Pulmonary artery (tissue), 1 donor: ENCODE measurements around a stretch of chr4.

- PRO-cap = no peak
Measured at GRCh38 chr4:140057791-140058267, 96.2 kb downstream of the MAML3 start.

GRCh38 chr4:140085008-140086104 is 68.6 kb downstream of the MAML3 start:
- PRO-cap = no peak

DNA sequence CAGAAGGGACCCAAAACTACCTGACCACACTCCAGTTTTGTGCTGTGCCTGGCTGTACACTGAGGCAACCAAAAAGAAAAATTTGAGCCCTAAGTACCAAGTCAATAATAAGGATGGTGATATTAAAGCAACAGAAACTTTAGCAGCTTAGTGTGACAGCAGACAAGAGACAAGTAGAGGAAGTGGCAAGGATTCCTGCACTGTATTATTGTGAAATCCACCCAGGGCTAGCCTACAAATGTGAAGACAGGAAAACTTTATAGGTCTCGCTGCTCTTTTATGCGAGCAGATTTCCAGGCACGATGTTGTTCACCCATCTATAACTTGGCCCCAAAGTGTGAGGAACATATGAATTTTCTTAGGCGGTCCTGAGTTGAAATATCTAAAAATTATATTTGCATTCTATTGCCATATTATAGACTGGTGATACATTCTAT is 61.2 kb downstream of the MAML3 start:
- PRO-cap = no peak

GRCh38 chr4:140096511-140096825 is 57.5 kb downstream of the MAML3 start:
- PRO-cap = no peak

- PRO-cap = no peak
Measured at GRCh38 chr4:140151432-140151722, 2.6 kb downstream of the MAML3 start.

- PRO-cap = no peak
Measured at GRCh38 chr4:140239214-140239836, 85.3 kb upstream of the MAML3 start.

DNA sequence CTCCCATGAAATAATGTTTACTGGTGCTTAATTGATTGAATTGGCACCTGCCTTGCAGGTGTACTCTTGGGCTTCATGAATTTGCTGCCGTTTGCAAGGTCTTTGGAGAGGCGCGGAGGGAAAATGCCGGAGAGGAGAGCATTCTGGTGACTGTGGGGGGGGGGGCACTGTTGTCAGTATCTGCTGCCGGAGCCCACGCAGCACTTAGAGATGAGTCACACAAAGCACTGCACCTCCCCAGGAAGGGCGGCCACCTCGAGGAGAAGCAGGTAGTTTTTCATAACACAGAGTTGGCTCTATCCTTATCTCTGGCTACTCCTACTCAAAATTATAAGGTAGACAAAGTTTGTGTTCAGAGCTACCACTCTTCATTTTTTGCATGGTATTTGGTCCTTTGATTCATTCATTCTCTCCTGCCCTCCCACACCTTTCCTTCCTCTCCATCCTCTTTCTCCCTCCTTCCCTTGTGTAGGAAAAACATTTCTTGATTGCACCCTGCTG is 76.3 kb upstream of the SCOC start:
- PRO-cap = no peak

DNA sequence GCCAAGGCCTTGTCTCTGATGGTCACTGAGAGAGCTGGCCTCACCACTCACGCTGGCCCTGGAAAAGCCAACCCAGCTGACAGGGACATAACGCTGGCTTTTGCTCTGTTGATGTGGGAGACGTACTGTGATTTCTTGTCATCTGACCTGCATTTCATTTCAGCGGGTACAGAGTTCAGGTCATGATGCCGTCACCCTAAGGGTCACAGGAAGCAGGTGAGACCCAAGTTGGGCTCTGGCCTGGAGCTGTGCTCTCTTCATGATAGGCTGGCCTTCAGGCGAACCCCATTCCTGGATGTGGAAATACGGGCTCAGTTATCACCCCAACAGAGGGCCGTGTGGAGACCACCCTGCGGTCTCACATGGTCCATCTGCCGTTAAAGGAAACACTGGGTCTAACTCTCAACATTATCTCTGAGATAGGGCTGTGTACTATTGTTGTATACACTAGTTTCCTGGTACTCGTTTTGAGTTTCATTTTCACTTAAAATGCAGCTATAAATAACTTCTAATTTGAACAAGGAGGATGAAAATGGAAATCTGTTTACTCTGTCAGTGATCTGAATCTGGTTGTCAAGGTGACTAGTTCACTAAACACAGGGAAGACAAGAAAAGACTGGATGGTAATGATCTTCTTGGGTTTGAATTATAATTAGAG is 89.2 kb downstream of the TBC1D9 start:
- PRO-cap = no peak

DNA sequence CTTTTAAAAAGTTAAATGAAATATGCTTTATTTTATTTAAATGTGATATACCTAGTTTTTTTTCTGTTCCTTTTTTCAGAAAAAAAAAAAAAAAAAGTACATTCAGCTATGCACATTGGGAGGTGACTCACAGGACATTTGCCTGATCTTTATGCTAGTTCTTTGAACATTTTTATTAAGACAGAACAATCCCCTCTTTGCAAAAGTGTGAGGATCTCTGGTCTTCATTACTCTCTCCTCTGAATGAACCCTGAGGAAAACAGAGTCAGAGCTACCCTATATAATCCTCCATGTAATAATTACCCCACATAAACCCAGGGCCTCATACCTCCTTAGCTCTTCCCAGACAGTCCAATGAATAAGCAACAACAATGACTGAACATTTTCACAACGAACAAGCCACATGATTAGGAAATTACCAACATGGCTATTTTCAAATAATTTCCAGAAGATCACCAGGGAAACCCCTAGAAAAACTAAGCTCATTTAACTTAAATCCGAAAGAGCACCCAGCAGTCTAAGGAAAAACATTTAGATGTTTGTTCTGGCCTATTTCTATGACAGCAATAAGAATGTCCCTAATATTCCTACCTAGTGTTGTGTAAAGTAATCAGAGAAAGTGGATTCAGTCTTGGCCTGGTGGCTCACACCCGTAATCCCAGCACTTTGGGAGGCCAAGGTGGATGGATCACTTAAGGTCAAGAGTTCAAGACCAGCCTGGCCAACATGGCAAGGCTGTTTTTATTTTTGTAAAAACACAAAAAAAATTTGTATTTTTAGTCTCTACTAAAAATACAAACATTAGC is 37.8 kb downstream of the TBC1D9 start:
- PRO-cap = no peak

GRCh38 chr4:140755543-140756185 is 521 bp downstream of the TBC1D9 start:
- PRO-cap = bidirectional peak, plus-strand start at chr4:140756242, minus-strand start at chr4:140756157

GRCh38 chr4:140809632-140810227 is 53.5 kb upstream of the TBC1D9 start:
- PRO-cap = no peak

- PRO-cap = no peak
Measured at GRCh38 chr4:140930454-140931129, 174.4 kb upstream of the TBC1D9 start.

GRCh38 chr4:141027247-141027864 is 105.9 kb downstream of the RNF150 start:
- PRO-cap = no peak

GRCh38 chr4:142091064-142091571 is 454.7 kb downstream of the IL15 start:
- PRO-cap = no peak

- PRO-cap = no peak
Measured at GRCh38 chr4:142351861-142352694, 494.0 kb downstream of the INPP4B start.

DNA sequence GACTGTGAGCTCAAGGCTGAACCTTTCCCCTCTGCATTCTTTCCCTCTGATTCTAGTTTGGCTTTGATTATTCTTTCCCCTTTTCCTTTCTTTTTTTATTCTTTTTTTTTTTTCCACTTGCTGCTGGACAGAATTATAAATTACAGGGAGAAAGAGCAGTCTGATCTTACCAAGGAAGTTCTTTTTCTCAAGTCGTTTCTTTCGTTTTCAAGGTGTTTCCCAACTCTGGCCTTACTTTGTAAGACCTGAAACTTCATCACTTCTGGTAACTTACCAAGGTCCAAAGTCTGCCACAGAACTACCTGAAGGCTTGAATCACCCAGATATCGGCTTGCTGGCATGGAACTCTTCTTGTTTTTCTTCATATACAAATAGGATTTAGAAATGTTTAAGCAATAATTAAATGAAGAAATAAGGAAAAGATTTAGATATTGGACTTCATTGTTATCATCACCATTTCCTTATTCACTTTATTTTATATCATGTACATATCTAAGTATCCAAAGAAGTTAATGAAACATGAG is 278.0 kb downstream of the INPP4B start:
- PRO-cap = no peak

- PRO-cap = no peak
Measured at GRCh38 chr4:143337517-143337625, 695 bp downstream of the GAB1 start.

DNA sequence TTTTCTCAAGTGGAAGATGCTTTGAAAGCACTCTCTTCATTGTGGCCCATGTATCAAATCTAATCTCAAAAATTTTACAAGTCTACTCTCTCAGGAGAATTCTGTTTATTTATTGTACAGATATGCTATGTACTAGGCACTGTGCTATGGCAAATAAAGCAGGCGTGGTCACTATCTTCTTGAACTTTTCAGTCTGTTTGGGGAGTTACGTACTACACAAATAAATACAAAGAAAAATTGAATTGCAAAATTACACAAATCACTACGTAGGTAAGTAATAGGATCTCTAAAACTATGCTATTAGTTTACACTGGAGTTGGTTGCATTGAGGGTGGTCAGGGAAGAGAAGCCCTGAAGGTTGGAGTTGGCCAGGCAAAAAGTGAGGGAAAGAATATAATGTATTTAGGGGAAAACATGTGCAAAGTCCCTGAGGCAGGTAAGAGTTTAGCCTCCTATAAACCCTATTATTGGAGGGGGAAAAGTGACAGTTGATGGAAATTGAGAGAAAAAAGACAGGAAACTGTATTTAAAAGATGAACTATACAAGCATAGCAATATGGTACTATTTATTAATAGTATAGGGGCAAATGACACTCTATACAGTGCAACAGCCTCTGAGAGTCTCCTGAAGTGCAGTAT is 75.8 kb downstream of the GAB1 start:
- PRO-cap = no peak

DNA sequence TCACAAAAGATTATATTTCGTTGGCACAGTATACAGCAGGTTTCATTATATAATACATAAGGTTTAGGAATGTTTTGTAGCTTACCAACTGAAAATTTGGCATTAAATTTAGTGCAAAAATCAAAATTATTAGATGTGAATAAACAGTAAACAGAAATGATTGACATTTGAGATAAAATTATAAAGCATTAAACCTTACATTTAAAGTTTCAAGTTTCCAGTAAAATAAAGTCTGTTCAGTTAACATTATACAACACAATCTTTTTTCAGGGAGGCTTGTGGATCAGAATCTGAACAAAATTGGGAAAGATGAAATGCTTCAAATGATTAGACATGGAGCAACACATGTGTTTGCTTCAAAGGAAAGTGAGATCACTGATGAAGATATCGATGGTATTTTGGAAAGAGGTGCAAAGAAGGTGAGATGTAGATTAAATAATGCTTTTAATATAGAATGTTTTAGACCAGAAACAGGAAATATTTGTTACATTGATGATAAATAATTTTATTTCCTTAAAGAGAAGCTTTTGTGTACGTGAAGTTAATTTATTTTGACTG is 29.8 kb downstream of the SMARCA5 start:
- PRO-cap = no peak

DNA sequence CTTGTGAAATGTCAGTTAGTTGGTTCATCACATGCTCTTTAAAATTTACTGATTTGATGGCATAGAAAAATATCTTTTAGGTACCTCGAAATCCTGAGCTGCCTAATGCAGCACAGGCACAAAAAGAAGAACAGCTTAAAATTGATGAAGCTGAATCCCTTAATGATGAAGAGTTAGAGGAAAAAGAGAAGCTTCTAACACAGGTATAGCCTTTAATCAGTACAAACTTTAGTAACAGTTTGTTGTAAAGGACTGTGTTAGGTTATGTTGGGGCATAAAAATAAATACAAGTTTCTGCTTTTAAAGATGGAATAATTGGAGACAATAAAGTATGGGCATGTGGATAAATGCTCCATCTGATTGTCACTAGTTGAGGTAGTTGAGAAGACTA is 32.3 kb downstream of the SMARCA5 start:
- PRO-cap = no peak